Skin of body (tissue), 2 donors: ENCODE measurements around a stretch of chr15.

DNA sequence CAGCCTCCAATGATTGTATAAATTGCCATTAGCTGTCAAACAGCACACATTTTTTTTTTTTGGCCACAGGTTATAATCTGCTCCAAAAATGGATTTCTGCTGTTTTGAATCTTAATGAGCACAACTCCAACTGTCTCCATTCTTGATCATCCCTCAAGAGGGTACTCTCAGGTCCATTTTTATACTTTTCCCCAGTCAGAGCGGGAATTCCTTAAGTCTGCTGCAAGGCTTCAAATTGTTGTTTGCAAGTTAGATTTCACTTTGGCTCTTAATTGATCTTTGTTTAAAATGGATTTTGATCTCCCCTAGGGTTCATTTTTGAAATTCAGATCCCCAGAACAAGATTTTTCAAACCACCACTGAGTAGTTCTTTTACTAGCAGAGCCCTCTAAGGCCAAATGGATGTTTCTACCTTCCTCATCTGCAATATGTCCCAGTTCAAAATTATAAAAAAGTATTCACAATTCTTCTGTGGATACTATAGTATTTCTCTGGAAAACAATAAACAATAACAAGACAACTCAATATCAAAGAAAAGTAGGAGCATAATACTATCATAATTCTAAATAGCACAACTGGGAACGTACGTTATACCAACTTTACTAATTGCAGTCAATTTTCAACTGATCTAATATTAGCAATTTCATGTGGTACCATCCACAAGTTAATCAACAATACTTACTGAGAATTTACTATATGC, 36.9 kb upstream of the DNAAF4 start:
- RAMPAGE, long total RNA = no peak

- RAMPAGE, long total RNA = no peak
Measured at GRCh38 chr15:55992868-55993476, 440 bp downstream of the NEDD4 start.

DNA sequence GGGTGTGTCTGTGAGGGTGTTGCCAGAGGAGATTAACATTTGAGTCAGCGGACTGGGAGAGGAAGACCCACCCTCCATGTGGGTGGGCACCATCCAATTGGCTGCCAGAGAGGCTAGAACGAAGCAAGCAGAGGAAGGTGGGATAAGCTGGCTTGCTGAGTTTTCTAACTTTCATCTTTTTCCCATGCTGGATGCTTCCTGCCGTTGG, 25.7 kb upstream of the NEDD4 start:
- RAMPAGE, long total RNA = no peak

DNA sequence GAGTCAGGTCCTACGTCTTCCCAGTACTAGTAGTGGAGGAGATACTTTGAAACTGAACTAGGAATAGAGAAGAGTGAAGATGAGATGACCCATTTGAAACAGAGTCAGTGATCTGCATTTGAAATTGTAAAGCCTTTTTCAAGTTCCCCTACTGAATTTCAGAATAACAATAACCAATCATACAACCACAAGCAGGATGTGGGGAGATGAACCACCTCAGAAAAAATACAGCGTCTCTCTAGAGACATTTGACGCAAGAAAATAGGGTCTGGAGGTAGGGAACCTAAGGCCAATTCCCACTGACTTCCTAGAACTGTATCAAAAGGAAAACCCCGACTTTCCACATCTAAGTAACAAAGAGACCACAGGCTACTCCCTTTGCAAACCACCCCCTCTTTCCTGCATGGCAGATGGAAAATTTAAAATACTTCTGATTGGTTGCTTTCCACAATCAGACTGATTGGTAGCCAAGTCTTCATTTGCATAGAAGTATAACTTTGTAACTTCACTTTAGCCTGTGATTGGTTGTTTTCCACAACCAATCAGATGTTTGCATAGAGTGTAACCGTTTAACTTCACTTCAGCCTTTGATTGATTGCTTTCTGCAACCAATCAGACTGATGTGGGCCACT, 49.9 kb upstream of the NEDD4 start:
- RAMPAGE, long total RNA = no peak

DNA sequence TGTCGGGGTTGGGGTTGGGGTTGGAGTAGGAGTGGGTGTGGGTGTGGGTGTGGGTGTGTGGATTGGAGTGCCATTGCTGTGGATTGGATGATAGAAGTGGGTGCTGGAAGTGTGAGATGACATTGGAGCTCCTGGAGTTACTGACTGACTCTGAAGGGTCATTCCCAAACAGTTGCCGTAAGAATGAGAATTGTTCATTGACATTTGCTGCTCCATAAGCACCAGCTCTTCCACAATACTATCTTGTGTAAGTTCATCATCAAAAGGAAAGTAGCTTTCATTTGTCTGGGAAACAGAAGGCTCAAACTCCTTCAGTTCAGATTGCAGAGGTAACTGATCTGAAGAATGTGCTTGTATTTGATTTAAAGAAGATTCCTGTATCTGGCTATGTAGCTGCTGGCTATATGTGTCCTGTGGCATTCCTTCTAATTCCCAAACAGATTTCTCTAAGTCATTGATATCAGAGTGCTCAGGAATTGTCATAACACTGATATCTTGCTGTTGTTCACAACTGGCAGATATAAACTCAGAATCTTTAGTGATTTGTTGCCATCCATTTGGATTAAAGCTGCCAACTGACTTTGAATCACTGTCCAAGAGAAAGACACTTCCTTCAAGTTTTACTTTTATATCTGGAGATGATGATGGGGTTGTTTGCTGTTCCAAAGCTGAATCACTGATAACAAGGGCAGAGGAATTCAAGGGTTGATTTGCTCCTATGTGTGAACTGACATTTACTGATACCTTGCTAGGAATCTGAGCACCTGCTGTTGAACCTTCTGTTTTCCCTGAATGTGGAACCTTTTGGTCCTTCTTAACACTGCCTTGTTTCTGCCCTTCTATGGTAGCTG, 101.6 kb upstream of the NEDD4 start:
- RAMPAGE, long total RNA = no peak

GRCh38 chr15:56242723-56243553, 741 bp downstream of the RFX7 start:
- RAMPAGE, long total RNA = no peak

- RAMPAGE, long total RNA = no peak
Measured at GRCh38 chr15:56732532-56733093, 696 bp downstream of the ZNF280D start.

DNA sequence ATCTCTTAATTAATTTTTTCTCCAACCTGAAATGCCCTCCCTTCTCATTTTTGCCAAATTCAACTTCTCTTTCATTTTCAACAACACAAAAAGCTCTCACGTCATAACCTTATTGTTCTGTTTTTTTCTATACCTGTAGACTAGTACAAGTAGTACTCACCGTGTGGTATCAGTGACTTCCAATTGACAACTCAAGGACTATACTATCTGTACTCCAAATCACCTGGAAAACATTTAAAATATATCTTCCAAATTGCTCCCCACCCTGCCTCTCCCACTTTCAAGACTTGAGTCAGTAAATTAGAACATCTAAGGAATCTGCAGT, 72.9 kb upstream of the ZNF280D start:
- RAMPAGE, long total RNA = no peak

DNA sequence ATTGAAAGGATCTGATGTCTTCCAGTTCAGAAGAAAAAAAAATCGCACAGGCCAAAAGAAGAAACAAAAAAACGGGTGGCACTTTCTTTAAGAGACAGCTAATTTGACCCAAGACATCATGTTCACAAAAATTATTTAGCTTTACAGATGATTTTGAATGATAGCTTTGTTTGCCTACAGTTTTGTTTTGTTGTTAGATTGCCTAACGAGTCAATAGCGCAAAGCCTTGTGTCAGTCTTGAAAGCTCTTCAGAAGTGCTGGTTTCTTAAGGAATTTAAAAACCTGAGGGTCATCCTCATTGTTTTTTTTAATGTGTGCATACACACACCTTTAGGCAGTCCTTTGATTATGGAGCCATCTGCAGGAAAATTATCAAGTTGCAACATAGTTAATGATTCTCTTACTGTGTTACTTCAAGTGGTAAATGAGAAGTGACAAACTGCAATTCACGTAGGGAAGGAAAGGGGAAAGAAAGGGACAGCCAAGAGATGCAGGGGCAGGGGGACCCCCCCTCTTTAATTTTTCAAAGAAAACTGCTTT, 162.6 kb upstream of the CGNL1 start:
- RAMPAGE, long total RNA = no peak

GRCh38 chr15:57312331-57313184, 63.7 kb upstream of the CGNL1 start:
- RAMPAGE, long total RNA = no peak

DNA sequence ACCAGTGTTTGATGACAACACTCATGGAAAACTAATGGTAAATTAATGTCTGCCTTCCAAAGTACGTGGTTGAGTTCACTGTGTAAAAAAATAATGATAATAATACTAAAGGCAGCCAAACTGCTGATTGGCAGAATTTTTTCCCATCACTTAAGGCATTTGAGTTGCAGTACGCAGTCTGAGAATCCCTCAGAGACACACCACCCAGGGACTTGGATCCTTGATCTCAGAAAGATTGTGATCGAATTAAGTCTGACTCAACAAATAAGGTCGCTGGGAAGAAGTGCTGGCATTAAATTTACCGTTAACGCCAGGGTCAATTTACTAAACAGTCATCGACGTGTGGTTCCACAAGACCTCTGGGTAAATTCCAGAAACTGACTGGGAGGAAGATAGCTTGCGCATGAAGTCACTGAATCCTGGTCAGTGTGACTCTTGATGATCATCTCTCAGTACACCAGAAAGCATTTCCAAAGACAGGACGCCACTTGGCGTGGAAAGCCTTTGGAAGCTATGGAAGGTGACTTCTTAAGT, 48.3 kb upstream of the CGNL1 start:
- RAMPAGE, long total RNA = no peak

- RAMPAGE, long total RNA = no peak
Measured at GRCh38 chr15:57376618-57377510, 559 bp downstream of the CGNL1 start.

DNA sequence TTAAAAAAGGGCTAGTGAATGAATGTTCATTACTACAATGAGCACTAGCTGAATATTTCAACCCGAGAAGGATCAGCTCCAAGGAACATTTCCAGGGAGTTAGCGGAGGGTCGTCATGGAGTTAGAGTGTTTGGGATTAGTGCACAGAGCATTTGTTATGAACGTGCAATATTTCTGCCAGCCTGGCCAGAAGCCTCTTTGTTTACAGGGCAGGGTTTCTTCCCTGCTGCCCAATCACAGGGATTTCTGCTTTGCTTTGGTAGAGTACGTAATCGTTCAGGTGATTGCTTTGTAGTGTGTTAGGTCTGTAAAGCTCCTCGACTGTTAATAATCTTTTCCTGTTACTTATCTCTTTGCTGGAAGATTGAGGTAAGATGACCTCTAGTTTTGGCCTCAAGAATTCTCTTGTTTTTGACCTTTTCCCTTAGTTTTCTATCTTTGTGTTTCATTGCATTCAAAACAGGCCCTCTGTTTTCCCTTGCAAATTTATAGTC, 6.0 kb downstream of the CGNL1 start:
- RAMPAGE, long total RNA = no peak

DNA sequence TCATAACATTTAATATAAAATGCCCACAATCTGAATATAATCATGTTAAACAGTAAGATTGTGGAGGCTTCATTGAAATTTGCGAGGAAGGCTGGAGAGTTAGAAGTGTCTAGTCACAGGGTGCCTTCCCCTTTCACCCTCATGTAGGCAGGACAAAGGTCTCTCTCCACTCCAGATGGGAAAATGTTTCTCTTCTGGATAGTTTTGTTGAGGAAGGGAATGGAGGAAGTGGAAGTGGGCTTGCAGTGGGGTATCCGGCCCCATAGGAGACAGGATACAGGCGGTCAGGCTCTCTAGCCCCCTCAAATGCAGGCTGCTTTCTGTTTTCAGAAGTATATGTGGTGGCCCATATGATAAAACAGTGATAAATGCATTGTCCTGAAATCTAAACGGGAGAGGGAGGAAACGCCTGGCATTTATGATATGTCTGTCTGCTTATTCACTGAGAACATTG, 13.3 kb upstream of the MYZAP start:
- RAMPAGE, long total RNA = no peak

DNA sequence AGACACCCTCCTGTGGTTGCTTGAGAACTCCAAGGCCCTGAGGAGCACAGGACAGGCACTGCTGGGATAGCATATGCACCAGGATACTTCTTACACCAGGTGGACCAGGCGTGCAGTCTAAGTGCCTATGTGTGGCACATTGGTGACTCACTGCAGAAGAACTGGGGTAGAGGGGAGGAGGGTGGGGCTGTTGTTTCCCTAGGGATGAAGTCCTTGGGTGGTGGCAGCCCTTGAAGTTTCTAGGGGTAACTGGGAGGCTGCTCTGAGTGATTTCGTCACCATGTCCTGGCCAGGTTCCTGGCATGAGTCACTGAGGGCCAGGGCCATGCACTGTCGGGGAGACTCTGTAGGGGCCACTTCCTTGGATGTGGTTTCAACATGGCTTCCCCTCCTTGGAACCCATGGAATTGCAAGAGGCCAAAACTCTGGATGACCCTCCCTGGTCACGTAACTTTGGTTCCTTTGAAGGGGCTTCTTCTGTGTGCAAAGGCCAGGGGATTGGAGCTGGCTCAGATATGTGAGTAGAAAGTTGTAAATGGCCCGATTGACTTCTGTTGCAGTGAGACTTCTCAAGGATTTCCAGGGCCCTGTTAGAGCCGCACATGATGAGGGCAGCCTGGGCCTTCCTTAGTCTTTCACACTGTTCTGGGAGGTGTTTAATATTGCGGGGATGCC, 16.0 kb downstream of the MYZAP start:
- RAMPAGE, long total RNA = no peak

GRCh38 chr15:57617966-57618362, 26.3 kb downstream of the MYZAP start:
- RAMPAGE, long total RNA = no peak

- RAMPAGE, long total RNA = no peak
Measured at GRCh38 chr15:57783805-57784776, 77.6 kb downstream of the POLR2M start.

DNA sequence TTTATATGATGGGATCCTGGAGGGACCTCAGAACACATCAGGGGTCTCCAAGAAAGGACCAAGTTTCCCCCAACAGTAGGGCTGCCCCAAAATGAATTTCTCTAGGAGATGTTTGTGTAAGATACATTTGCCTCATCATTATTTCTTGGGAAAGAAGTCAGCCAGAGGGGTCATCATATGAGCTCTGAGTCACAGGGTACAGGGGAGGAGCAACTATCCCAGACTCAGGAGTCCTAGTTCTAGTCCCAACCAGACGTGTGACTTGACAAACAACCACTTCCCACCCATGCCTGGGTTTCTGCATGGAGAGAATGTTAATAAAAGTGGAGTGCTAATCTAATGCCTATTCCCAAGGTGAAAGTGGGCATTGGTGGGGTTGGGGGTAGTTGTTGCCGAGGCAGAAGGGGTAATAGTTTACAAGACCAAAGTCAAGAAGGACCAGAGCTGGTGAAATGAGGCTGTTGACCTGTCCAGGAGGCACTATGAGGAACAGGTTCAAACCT, 144.1 kb downstream of the ALDH1A2 start:
- RAMPAGE, long total RNA = no peak

DNA sequence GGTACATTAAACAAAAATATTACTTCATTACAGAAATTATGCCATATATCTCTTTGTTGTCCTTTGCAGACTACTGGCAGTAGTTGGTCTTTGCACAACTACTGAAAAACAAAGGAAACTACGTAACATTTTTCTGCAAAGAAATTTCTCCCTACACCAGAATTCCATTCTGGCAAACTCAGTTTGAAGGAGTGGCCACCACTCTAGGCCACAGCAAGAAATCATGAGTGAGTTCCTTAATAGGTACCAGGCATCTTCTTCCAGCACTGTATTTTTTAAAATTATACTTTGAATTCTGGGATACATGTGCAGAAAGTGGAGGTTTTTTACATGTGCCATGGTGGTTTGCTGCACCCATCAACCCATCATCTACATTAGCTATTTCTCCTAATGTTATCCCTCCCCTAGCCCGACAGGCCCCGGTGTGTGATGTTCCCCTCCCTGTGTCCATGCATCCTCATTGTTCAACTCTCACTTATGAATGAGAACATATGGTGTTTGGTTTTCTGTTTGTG, 89.4 kb downstream of the ALDH1A2 start:
- RAMPAGE, long total RNA = no peak

- RAMPAGE, long total RNA = no peak
Measured at GRCh38 chr15:58066318-58067188, 1.0 kb upstream of the ALDH1A2 start.